Psoas muscle (tissue), 2 donors: ENCODE measurements around a stretch of chr2.

GRCh38 chr2:42637379-42637578 lies 68.8 kb downstream of the MTA3 start:
- PRO-cap, 2 experiments = no peak in any of the 2 experiments

- PRO-cap, 2 experiments = no peak in any of the 2 experiments
These were observed 175.4 kb upstream of the HAAO start for GRCh38 chr2:42967914-42968145.

DNA sequence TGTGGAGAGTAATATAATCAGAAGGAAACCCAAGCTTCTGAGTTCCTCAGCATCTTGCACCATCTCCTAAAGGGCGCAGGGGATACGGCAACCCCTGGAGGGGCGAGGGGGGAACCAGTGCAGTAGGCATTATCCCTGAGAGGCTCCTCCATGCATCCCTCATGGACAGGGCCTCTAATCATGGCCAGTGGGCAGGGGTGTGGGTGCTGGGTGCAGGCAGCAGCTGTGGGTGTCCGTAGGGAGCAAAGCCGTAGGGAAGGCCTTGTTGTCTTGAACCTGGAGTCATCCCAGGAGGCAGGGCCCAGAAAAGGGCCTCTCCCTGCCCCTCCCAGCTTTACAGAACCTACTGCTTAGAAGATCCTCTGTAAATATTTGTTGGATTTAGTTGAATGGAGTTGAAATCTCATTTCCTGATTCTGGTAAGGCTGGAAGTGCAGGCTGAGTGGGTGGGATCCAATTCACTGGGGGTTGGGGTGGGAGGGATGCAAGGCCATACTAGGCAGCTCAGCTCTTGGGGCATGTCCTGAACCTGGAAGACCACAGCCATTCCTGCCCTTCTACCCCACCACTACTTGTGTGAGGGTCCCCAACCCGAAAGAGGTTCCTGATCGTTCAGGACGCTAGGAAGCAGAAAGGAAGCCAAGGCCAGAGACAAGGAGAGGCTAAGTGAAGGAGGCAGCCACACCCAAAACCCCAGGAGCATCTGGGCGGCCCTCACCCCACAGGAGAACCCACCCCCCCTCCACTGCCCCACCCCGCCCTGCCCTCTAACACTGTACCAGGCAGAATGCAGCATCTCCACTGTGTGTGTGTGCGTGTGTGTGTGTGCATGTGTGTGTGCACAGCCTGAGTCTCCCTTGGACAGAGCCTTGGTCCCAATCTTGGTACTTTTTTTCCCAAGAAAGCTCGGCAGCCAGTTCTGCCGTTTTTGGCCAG lies 207.2 kb upstream of the HAAO start:
- PRO-cap, 2 experiments = no peak in any of the 2 experiments

DNA sequence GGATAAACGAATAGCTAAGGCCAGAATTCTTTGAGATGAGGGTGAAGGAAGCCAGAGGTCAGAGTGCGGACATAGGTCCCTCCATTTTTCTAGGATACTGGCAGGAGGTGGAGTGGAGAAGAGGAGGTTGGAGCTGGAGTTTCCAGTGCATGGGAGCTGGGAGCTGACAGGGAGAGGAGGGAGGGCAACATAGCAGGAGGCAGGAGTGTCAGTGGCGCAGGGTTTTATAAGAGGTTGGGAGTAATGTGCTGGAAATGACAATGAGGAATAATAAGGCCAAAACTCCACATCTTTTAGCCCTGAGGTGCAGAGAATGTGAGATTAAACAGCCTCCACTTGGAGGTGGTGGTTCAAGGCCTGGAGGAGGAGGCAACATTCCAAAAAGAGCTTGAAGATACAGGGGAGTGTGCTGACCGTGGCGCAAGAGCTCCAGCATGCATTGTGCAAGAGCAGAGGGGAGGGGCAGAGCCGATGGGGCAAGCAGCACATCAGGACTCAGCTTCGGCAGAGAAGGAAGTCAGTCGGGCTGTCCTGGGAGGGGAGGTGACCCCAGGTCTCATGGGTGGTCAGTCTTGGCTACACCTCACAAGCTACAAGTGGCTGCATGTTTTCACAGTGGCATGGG lies 208.3 kb downstream of the ZFP36L2 start:
- PRO-cap, 2 experiments = no peak in any of the 2 experiments

DNA sequence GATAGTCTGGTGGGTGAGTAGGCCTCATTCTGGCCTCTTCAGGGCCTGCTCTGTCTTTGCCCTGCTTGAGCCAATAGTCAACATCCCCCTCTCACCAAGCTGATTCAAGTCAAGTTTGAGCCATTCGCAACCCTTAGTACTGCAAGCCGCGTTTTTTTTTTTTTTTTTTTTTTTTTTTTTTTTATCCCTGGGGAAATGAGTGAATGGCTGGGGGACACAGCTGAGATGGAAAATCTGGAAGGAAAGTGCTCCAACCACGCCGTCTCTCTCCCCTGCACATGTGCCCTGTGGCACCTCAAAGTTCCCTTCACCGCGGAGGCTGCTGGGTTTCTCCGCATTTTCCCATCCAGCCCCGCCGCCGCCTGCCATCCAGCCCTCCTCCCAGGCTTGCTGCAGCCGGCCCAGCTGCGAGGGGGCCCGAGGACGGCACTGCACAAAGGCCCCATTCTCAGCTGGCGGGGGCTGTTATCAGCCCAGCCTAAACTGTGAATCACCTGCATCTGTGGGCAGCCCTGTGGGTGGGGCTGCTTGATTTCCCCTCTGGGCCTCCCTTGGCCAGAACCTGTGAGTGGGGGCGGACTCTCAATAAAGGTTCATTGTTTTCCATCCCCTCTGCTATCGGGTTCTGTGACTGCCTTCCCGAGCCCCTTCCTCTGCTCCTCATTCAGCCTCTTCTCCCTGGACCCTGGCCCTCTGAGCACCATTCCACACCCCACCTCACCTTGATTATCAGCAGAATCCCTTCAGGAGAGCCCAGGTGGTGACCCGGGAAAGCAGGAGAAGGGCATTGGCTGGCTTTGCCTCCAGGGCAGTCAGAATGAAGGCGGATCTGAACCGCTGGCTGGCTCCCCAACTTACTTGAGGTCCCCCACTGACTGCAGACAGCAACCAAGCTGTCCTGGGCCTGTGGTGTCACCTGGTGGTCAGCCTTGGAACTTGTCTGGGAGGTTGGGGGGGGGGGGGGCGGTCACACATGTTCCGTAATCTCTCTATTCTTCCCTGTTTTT lies 204.6 kb downstream of the ZFP36L2 start:
- PRO-cap, 2 experiments = no peak in any of the 2 experiments

DNA sequence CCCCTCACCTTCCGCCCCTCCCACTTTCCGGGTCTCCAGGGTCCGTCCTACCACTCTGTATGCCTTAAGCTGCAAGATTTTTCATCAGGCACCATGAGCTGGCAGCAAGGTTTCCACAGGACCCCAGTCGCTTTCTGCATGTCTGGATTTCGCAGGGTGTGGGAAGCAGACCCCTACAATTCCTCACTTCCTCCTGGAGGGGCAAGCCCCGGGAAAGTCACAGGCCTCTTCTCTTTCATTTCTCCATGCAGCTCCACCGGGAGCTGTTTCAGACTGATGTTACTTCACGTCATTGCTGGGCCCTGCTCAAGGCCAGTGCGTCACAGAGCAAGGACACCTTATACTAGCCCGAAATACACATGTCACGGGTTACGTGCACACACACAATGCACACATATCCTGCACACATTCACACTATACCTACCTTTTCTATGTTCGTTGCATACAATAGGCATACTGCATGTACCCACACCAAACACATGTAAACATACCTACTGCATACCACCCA lies 179.0 kb downstream of the ZFP36L2 start:
- PRO-cap, 2 experiments = no peak in any of the 2 experiments

DNA sequence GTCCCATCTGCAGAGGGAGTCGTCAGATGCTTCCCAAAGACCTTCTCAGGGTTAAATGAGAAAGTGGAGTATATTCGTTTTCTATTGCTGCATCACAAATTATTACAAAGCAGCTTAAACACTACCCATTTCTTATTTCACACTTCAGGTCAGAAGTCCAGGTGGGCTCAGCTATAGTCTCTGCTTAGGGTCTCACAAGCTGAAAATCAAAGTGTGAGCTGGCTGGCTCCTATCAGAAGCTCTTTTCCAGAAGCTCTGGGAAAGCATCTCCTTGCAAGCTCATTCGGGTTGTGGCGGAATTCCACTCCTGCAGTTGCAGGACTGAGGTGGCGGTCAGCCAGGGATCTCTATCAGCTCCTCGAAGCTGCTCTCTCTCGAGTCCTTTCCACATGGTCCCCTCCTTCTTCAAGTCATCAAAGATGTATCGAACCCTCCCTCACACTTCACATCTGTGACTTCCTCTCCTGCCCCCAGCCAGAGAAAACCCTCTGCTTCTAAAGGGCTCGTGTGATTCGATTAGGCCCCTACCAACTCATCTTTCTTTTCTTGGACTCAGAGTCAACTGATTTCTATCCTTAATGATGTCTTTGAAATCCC lies 141.8 kb downstream of the ZFP36L2 start:
- PRO-cap, 2 experiments = no peak in any of the 2 experiments

DNA sequence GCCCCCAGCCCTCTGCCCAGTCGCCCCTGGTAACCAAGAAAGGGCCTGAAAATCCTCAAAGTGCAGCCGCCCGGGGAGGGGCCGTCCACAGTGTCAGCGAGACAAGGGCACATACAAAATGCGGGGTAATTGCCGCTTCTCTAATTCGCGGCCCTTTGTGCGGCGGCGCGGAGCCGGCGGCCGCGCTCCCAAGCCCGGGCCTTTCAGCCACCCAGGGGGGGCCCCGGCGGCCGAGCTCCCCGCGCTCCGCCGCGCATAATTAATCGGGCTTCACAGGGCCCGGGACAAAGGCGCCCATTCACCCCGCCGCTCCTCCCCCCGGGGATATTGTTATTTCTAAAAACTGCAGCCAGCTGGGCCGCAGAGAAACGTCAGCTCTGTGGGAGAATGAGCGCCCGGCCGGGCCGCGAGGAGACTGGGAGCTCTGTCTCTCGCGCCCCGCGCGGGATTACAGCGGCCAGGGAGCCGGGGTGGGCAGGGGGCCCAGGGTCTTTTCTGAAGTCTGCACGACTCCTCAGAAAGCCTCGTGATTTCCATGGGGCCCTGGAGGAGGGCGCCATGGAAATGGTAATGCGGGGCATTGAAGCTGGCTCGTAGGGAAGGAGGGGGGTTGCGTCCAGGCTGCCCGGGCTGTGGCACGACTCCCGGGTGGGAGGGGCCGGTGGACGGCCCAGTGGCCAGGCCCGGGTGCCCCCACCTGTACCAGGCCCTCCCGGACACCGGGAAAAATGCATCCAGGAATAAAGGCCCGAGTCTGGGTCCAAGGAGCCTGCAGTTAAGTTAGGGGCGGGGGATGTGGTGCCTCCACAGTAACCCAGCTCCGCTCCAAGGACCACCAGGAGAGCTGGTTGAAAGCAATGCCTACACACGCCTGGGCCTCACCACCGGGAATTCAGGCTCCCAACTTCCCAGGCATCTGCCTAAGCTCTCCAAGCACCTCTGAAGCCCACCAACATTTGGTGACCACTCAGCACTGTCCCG lies 125.4 kb downstream of the ZFP36L2 start:
- PRO-cap, 2 experiments = peak in 2 of 2 experiments; most common plus-strand start position 363 of the sequence (in 2); most common minus-strand start position 201 of the sequence (in 1)

DNA sequence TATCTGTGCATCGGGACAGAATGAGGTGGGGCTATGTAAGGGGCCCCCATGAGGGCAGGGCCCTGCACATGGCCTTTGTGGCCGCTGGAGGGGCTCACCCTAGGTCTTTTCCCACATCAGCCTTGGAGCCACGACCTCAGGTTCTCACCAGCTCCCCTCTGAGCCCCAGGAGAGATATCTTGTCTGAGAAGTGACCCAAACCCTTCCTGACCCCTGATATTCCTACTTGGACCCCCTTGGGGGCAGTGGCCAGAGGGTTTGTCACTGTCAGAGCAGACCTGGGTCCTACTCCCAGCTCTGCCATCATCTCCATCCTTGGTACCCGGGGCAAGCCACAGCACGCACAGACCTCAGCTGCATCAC lies 64.2 kb downstream of the ZFP36L2 start:
- PRO-cap, 2 experiments = no peak in any of the 2 experiments

DNA sequence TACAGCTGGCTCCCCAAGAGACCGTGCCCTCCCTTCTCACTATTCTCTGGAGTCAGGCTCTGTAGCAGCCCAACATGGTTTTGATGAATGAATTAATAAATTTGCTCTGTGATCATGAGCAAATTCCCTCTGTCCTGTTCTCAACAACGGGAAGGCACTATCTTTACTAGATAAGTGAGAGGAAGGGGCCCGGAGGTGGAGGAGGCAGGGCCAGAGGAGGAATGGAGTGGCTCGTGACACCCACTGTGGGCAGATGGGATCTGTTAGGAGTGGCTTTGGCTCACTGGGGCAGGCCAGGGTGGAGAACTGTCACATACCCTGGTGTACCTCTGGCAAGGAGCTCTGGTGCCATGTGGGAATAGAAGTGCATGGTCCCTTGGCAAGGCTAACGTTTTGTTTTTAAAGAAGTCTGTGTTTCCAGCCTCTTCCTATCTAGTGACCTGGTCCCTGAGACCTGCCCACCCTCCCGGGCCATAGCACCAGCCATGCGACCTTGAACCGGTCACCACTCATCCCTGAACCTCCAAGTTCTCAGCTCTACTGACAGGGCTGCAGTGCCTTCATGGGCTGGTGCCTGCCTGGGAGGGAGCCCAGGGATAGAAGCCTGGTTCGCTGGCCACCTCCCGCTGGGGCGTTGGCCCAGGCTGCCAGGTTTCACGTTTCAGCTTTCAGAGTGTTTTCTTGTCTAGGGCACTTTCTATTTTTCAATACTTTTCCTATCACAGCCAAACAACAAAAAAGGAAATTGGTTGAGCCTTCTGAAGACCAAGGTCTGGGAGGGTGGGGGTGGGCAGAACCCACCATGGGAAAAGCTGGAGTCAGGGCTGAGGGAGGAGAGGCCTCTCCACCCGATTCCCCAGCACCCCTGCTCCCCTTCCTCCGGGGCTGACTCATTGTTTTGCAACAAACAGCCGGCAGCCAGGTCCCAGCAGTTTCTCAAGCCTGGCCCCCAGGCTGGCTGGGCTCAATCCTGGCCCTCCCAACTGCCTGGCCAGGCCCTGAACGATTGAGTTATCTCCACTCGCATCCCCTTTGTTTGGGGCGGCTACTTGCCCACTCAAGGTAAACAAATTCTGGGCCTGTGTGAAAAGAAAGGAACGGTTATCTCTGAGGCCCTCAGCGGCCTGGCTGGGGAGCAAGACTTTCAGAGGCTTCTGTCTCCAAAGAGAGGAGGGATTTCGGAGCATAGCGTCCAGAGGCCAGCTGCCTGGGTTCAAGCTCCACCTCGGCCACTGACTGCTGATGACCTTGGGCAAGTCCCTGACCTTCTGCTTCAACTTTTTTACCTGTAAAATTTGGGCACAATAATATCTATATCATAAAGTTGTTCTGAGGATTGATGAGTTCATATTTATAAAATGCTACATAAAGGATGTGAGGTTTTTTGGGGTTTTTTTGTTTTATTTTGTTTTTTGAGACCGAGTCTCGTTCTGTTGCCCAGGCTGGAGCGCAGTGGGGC lies 47.7 kb downstream of the ZFP36L2 start:
- PRO-cap, 2 experiments = peak in 2 of 2 experiments; most common plus-strand start position 982 of the sequence (in 2); most common minus-strand start position 867 of the sequence (in 2)

DNA sequence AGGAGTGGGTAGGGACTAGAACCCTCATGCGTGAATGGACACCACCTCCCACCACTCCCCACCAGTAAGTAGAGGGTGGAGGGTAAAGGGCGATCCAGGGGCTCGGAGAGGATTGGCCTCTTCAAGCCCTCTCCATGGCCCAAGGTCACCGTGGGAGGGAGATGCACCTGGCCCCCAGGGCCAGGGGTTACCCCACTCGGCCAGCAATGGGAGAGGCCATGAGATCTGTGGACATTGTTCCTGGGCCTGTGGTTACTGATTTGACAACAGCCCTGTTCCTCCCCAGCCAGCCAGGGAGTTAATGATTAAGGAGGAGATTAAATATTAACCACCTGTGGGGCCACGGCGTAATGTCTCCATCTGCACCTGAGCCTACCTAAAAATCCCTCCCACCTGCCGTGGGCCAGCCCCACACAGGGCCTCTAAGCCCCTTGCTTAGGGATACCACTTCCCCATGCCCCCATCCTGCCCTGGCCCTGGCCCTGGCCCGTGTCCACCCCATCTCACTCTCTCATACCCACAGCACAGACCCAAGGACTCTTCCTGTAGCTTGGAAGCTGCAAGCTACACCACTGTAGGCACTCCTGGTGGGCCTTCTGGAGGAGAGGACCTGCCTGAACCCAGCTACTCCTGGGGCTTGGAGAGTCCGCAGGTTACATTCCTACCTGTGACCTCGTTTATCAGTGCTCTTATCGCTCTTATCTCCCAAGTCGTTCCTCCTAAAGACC lies 32.2 kb downstream of the ZFP36L2 start:
- PRO-cap, 2 experiments = no peak in any of the 2 experiments

DNA sequence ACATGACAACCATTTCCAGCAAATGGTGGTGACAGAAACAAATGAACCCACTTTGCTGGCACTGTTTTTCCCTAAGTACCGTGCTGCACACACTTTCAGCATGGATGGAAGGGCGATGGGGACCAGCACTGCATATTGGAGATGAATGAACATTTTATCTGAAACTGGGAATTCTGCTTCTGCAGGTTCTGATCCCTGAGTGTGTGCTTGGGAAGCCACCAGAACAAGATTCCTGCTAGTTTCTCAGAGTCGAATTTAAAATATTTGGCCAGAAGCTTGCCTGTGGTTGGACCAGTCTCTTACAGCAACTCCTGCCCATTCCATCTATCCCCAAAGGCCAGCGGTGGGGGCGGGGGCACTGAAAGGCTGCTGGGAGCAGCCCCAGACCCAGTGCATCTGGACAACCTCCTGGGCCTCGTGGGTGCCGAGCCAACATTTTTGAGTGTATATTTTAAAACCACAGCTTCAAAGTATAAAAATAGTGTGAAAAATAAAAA lies 38.5 kb upstream of the ZFP36L2 start:
- PRO-cap, 2 experiments = no peak in any of the 2 experiments

DNA sequence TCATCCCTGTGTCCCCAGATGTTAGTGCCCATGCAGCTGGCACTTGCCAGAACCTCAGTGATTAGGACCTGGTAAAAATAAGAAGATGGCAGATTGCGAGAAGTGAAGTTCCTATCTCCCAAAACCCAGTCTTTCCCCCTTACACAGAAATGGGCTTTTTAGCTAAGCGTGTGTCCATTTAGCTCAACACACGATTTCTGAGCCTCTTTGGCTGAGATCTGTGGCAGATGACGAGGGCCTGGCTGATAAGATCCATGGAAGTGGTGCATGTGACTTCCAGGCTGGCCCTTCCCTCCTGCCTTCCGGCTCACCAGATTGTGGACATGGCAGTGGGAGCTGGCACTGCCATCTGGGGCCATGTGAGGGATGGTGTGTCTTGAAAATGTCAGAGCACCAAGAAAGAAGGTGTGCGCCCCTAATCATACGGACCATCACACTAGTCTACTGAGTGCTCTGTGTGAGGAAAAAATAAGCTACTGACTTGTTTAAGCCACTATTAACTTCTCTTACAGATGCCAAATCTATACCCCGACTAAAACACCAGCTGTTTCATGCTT lies 41.0 kb upstream of the ZFP36L2 start:
- PRO-cap, 2 experiments = no peak in any of the 2 experiments

DNA sequence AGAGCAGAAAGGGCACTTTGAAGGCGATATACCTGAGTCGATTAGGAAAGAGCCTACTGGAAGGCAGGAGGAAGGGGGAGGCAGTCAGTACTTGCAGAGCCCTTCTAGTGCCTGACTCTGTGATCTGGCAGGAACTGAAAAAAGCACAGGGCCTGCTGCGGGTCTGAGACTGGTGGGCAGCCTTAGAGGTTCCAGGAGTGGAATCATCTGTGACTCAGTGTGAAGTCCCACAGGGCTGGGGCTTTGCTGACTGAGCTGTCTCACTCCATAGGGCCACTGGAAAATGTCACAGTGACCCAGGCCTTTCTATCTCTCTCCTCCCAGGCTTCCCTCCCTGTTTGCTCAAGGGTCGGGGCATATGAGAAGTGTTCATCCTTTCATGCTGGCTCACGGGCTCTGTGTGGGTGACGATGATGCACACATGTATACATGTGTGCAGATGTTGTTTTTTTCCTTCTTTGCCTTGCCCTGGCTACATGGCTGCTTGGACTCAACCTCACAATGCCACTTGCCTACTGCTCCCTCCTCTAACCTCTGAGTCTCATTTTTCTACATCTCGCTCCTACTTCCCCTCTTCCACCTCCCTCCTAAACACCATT lies 47.2 kb upstream of the ZFP36L2 start:
- PRO-cap, 2 experiments = no peak in any of the 2 experiments

GRCh38 chr2:43370550-43371122 lies 144.2 kb upstream of the ZFP36L2 start:
- PRO-cap, 2 experiments = no peak in any of the 2 experiments

DNA sequence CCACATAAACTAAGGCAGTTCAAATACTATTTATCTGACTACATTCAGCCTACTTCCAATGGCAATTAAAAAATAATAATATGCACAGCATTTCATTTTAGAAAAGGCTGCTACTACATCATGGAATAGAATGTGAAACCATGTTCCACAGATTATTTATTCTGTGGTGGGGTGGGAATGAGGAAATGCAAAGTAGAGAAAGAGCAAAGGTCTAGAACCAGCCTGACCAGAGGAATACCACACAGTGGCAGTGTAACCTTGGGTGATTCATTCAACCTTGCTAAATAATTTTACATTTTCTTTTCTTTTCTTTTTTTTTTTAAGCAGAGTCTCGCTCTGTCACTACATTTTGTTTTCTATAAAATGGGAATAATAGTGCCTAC lies 139.6 kb downstream of the THADA start:
- PRO-cap, 2 experiments = no peak in any of the 2 experiments

DNA sequence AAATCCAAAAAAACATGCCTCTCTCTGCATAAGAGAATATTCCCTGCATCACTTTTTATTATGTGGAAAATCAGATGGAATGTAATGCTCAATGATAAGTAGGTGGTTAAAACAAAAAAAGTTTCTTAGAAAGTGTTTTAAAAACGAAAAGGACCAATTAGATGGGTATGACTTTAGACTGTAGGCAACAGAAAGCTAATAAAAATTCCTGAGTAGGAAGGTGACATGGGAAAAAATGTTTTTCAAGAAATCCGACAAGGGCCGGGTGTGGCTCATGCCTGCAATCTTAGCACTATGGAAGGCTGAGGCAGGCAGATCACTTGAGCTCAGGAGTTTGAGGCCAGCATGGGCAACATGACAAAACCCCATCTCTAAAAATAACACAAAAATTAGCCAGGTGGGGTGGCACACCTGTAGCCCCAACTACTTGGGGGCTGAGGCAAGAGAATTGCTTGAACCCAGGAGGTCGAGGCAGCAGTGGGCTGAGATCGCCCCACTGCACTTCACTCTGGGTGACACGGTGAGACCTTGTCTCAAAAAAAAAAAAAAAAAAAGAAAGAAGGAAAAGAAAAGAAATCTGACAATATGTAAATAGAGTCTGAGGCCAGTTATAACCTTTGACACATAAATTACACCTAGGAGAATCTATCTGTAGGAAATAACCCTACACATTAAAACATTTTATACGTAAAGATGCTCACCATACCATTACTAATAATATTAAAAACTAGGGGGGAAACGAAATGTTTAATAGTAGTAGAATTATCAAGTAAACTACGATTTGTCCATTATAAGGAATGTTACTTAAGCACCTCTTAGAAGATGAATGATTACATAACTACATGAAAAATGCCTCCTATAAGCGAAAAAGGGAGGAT lies 125.9 kb downstream of the THADA start:
- PRO-cap, 2 experiments = no peak in any of the 2 experiments

- PRO-cap, 2 experiments = no peak in any of the 2 experiments
These were observed 109.3 kb downstream of the THADA start for GRCh38 chr2:43486351-43487070.

- PRO-cap, 2 experiments = no peak in any of the 2 experiments
These were observed 6.2 kb downstream of the DYNC2LI1 start for GRCh38 chr2:43780043-43780497.

- PRO-cap, 2 experiments = no peak in any of the 2 experiments
These were observed 16.2 kb downstream of the DYNC2LI1 start for GRCh38 chr2:43790015-43790484.